Thoracic aorta endothelial cell (primary cell): ENCODE data around the genes RHOXF1, CT47A4 and DCAF12L2.

GRCh38 chrX:119990348-119990940 is 46.9 kb upstream of the NKAP start:
- CAGE, long polyA plus RNA: no peak

- CAGE, long polyA plus RNA: no peak
Measured at GRCh38 chrX:120115694-120116007, at the start of gene RHOXF1. RHOXF1 (minus strand) TSS chrX:120115913.

DNA sequence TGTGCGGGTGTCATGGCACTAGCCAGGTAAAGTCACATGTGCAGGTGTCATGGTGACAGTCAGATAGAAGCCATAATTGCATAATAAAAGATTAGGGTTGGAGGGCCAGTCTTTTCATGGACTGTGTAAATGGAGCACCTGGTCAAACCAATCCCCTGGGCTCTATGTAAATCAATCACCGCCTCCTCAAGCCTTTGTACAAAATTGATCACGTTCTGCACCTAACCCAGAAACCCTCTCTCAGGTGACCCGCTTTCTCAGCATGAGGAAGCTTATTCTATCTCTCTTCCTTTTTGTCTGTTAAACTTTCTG is 18.0 kb upstream of the RHOXF2 start:
- CAGE, long polyA plus RNA: no peak

GRCh38 chrX:120259857-120260056 is 9.1 kb downstream of the ZBTB33 start:
- CAGE, long polyA plus RNA: no peak

DNA sequence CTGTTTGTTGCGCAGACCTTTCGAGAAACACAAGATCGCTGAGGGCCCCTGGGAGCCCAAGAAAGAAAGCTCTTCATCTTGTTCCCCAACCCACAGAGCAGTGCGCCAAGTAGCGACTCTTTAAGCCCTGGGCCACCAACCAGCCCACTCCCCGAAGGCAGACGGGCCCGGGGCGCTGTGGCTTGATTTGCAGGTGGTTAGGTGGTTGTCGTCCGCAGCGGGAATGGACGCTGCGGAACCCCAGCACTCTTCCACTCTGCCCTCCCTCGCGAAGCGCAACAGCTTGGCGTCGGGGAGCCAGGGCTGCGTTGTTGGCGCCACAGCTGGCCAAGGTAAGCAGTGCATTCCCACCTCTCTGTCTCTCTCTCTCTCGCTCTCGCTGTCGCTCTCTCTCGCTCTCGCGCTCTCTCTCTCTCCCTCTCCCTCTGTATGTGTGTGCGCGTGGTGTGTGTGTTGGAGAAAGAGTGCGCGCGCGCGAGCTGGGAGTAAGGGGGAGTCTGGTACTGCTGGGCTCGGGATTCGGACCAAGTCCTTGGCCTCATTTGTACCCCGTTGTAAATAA is 1.9 kb downstream of the TMEM255A start:
- CAGE, long polyA plus RNA: no peak

DNA sequence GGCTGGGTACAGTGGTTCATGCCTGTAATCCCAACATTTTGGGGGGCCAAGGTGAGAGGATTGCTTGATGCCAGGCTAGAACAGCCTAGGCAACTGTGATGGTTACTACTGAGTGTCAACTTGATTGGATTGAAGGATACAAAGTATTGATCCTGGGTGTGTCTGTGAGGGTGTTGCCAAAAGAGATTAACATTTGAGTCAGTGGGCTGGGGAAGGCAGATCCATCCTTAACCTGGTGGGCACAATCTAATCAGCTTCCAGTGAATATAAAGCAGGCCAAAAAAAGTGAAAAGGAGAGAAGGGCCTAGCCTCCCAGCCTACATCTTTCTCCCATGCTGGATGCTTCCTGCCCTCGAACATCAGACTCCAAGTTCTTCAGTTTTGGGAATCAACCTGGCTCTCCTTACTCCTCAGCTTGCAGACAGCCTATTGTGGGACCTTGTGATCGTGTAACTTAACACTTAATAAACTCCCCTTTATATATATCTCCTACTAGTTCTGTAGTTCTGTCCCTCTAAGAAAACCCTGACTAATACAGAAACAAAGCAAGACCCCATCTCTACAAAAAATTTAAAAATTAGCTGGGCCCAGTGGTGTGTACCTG is 13.1 kb downstream of the CUL4B start:
- CAGE, long polyA plus RNA: no peak

DNA sequence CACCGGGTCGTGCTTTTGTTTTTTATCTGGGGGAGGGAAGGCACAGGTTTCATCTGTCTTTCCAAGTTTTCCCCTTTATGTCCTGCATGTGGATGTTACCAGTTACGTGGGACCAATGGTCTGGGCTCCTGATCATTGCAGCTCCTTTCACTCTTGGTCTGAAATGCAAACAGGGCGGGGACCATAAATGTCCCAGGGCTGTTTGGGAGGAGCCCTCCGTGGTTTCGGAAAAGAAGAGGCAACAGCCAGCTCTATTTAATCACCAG is 30.7 kb upstream of the C1GALT1C1 start:
- CAGE, long polyA plus RNA: no peak

DNA sequence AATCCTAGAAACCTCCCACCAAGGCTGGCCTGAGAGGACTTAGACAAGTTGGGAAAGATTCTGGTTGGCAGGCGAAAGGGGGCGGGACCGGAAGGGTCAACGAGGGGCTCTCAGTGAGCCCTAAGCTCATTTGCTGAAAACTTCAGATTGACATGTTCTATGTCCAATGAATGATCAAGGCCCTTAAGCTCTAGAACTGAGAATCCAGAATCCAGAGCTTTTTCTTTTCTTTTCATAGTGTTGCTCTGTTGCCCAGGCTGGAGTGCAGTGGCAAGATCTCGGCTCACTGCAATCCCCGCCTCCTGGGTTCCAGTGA is at the start of gene CT47A4:
CT47A4 (minus strand) TSS at position 69 of the 316 bp plus-strand sequence.
- CAGE, long polyA plus RNA: no peak

GRCh38 chrX:121161339-121161800 is 114.0 kb downstream of the GLUD2 start:
- CAGE, long polyA plus RNA: no peak

DNA sequence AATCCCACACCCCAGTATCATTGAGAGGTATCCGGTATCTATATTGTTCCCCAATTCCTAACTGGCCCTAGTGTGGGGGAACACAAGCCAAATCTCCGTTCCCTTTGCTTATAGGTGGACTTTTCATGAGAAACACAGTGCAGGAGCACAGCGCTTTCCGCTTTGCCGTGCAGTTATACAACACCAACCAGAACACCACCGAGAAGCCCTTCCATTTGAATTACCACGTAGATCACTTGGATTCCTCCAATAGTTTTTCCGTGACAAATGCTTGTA is 1.6 kb downstream of the GRIA3 start:
- CAGE, long polyA plus RNA: no peak

GRCh38 chrX:123623666-123624260 is 109.1 kb downstream of the THOC2 start:
- CAGE, long polyA plus RNA: no peak

DNA sequence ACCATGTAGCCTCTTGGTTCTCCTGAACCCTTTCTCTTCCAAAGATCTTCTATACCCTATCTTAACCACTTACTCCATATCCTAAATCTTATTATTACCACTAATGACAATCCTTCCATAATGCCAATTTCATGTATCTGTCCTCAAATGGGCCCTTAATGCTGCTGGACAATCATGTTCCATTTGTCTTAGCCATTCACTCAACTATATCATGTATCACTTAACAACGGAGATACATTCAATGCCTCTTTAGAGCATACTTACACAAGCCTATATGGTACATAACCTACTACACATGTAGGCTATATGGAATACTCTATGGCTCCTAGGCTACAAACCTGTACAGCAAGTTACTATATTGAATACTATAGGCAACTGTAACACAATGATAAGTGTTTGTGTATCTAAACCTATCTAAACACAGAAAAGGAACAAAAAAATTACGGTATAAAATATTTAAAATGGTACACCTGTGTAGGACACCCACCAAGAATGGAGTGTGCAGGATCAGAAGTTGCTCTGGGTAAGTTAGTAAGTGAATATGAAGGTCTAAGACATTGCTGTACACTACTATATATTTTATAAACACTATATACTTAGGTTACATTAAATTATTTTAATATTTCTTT is 56.0 kb downstream of the THOC2 start:
- CAGE, long polyA plus RNA: no peak

DNA sequence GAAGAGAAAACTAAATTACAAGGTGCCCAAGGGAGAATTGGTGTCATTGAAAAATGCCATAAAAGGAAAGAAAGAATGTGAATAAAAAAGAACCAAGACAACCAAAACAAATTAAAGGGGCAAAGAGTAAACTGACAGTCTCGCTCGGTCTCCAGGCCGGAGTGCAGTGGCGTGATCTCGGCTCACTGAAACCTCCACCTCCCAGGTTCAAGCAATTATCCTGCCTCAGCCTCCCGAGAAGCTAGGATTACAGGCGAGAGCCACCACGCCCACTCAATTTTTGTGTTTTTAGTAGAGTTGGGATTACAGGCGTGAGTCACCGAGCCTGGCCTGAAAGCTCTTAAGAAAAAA is 55.2 kb upstream of the THOC2 start:
- CAGE, long polyA plus RNA: no peak

- CAGE, long polyA plus RNA: no peak
Measured at GRCh38 chrX:123824791-123825391, 35.0 kb upstream of the XIAP start.

GRCh38 chrX:123994526-123994971 is 33.0 kb downstream of the STAG2 start:
- CAGE, long polyA plus RNA: no peak

- CAGE, long polyA plus RNA: no peak
Measured at GRCh38 chrX:124050812-124051708, 89.6 kb downstream of the STAG2 start.

DNA sequence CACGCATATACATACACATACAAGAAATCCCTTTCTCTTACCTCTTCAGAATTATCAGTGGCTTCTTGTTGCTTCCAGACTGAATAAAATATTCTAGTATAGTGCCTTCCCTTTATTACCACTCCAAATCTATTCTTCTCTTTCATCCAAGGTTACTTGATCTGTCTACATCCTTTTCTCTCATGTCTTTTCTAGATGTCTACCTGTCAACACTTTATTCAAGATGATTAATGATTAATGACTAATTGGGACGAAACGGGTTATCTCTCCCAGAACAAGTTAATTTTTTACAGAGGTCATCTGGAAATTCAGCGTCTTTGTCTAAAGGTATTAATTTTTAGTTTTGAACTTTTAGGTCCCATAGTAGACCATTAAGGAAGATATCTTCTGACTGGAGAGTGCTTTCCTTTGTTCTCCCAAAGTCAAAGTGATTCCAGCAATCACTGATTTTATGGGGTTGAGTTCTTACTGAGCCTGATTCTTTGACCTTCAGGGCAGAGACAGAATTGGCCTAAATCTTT is 335.5 kb upstream of the TEX13C start:
- CAGE, long polyA plus RNA: no peak

DNA sequence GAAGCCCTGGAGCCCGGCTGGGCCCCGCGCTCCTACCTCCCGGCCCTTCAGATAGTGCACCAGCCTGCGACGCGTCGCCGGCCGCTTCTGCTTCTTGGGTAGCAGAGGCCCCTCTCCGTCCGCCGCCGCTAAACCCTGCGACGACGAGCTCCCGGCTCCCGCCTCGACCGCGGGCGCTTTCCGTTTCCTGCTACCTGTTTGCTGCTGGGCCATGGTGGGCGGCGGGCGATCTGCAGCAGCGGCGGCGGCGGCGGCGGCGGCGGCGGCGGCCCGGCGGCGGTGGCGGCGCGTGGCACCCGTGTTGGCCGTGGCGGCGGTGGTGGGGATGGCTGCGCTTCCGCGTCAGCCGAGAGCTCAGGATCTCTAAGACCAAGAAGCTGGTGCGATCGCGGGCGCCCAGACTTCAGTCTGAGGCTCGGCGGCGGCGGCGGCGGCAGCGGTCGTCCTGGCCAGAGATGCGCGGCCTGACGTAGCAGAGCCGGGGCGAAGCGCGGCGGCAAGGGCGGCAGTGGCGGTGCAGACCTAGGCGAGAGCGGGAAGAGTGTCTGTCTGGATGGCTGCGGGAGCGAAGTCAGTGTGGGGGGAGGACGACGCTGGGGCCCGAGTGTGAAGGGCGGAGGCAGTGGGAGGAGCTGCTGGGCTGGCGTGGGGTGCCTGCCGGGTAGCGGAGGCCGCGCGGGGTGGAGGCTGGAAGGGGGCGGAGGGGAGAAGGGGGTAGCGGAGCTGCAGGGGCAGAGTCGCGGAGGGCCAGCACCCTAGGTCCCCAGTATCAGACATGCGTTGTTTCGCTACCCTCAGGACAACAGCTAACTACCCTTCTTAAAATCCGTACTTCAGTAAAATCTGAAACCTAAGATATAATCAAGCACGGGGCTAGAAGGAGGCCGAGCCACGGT is at the start of gene DCAF12L2:
DCAF12L2 (minus strand) TSS at position 578 of the 896 bp plus-strand sequence.
- CAGE, long polyA plus RNA: no peak

DNA sequence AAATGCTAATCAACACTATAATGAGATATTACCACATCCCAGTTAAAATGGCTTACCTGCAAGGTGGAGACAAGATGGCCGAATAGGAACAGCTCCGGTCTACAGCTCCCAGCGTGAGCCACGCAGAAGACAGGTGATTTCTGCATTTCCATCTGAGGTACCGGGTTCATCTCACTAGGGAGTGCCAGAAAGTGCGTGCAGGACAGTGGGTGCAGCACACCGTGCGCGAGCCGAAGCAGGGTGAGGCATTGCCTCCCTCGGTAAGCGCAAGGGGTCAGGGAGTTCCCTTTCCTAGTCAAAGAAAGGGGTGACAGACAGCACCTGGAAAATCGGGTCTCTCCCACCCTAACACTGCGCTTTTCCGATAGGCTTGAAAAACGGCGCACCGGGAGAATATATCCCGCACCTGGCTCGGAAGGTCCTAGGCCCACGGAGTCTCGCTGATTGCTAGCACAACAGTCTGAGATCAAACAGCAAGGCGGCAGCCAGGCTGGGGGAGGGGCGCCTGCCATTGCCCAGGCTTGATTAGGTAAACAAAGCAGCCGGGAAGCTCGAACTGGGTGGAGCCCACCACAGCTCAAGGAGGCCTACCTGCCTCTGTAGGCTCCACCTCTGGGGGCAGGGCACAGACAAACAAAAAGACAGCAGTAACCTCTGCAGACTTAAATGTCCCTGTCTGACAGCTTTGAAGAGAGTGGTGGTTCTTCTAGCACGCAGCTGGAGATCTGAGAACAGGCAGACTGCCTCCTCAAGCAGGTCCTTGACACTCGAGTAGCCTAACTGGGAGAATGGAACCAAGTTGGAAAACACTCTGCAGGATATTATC is 92.5 kb downstream of the DCAF12L1 start:
- CAGE, long polyA plus RNA: no peak

GRCh38 chrX:129091017-129091629 is 432.2 kb downstream of the SMARCA1 start:
- CAGE, long polyA plus RNA: no peak